Cardiac ventricle fibroblast (primary cell): Measurements from ENCODE around the genes ARPC1A and ZNF3.

GRCh38 chr7:99325674-99326213, at the start of gene ARPC1A:
Gene ARPC1A, plus strand, starts transcription at chr7:99325898.
- RAMPAGE, long total RNA, result start-site peak on the plus strand at chr7:99325919-99325930, 192 and 101 reads in 2 replicates

DNA sequence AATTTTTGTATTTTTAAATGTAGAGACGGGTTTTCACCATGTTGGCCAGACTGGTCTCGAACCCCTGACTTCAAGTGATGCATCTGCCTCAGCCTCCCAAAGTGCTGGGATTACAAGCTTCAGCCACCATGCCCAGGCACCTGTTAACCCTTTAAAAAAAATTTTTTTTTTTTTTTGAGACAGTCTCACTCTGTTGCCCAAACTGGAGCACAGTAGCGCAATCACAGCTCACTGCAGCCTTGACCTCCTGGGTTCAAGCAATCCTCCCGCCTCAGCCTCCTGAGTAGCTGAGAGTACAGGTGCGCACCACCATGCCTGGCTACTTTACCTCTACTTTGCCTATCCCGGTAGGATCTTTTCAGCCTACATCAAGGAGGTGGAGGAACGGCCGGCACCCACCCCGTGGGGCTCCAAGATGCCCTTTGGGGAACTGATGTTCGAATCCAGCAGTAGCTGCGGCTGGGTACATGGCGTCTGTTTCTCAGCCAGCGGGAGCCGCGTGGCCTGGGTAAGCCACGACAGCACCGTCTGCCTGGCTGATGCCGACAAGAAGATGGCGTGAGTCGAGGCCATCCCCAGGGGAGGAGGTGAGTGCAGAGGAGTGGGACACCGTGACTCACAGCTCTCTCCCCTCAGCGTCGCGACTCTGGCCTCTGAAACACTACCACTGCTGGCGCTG, 16.2 kb downstream of the ARPC1B start:
- RAMPAGE, long total RNA, result no peak

GRCh38 chr7:99398439-99398836, 10.0 kb downstream of the PDAP1 start:
- RAMPAGE, long total RNA, result no peak

- RAMPAGE, long total RNA, result no peak
Observed at GRCh38 chr7:99403281-99403778, 5.1 kb downstream of the PDAP1 start.

DNA sequence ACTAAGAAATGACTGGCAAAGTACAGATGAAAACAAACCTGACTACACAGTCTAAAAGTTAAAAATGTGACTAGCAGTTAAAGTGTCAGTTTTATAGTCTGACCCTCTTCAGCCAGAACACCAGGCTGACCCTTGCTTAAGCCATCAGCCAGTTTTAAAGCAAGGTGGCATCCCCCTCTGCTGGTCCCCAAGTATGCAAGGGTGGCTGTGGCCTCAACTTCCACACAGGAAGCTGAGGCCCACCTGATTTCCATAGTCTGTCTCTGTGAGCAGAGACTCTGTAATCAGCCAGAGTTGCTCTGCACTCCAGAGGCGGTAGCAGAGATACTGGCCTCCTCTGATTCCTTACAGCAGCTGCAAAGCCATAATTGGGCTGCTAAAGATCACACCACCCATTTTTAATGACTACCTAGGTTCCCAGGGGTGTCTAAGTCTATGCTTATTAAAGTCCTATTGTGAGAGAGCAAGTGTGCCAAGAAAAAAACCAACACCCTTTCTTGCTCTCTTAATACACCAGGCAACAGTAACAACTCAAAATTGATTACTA, 1.9 kb downstream of the PDAP1 start:
- RAMPAGE, long total RNA, result no peak

- RAMPAGE, long total RNA, result no peak
Observed at GRCh38 chr7:99409598-99410301, 981 bp downstream of the BUD31 start.

GRCh38 chr7:99455683-99456904, 9.9 kb downstream of the ATP5MF start:
- RAMPAGE, long total RNA, result no peak

DNA sequence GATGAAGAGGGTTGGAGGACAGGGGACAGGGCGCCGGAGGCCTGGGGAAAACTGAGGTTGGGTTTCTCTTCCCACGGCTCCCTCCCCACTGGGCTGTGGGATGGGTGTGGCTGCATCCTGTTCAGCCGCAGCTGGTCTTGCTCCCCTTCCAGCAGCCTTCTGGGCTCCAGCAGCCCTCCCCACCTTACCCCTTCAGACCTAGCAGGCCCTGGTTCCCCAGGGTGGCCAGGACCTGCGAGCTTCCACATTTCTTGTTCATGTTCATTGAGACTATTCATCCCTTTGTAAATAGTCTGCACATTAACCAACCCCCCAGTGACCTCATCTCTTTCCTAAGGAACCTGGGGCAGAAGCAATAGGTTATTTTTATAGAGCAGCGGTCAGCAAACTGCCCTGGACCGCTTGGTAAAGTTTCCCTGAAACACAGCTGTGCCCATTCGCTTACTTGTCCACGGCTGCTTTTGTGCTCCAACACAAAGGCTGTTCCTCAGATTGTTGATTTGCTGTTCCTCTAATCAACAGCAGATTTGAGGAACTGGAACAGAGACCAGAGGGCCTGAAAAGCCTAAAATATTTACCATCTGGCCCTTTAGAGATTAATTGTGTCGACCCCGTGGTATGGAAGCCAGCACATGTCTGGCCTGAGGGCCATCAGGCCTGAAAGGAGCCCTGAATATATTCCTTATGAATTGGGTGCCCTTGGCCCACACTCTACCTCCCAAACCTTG, 6.3 kb downstream of the ZNF789 start:
- RAMPAGE, long total RNA, result no peak

- RAMPAGE, long total RNA, result no peak
Observed at GRCh38 chr7:99490592-99491634, 9.2 kb downstream of the ZNF394 start.

- RAMPAGE, long total RNA, result no peak
Observed at GRCh38 chr7:99650425-99651090, 29.2 kb downstream of the CYP3A5 start.

DNA sequence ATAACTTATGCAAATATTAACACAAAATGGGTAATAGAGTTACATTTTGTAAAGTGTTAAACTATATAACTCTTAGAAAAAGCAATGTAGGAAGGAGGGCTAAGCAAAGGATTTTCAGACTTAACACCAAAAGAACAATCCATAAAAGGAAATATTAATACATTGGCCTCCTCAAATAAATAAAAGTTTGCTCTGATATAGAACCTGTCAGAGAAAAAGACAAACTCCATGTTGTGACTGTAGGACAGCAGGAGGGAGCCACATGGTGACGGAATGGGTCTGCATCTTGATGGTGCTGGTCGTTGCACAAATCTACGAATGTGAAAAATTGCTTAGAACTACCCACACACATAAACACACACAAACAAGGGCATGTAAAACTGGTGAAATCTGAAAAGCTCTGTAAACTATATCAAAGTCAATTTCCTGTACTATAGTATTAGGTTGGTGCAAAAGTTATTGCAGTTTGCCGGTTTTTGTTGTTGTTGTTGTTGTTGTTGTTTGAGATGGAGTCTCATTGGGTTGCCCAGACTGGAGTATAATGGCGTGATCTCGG, 8.2 kb downstream of the CYP3A5 start:
- RAMPAGE, long total RNA, result no peak

GRCh38 chr7:99694117-99695042, 14.6 kb upstream of the CYP3A5 start:
- RAMPAGE, long total RNA, result no peak

DNA sequence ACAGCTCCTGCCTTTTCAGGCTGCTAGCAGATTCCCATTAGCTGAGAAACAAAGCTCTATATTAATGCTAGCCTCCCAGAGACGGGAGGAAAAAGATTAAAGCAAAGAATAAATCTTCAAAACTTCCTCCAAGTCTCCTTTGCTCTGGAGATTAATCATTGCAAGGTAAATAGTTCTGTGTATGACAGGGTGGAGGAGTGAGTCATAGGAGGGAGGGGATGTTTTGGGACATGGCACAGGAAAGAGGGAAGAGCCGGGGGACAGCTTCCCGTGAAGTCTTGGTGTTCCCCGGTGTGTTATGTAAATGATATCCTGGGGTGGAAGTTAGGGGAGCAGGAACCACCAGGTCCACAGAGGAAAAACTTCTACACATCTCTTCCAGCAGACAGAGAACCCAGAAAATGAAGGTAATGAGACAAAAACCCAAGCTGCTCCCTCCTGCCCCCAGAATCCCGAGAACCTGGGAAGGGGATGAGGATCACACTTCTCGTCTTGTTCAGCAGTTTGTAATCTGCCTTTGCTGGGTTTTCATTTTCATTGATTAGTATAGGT, 19.4 kb upstream of the CYP3A5 start:
- RAMPAGE, long total RNA, result no peak

- RAMPAGE, long total RNA, result no peak
Observed at GRCh38 chr7:99772405-99773163, 11.4 kb downstream of the CYP3A4 start.

- RAMPAGE, long total RNA, result no peak
Observed at GRCh38 chr7:99791808-99792109, 7.8 kb upstream of the CYP3A4 start.

DNA sequence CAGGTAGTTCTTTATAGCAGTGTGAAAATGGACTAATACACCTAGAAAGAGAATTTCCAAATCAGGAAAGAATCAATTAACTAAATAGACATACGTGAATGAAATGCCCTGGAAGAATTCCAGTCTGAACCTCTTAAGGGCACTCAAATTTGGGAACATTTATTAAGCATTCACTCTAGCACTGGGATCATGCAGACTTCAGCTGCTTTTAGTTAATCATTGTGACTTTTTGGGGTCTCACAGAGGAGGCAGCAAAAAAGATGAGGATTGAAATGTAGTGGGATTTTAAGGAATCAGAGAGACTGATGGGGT, 5.0 kb downstream of the CYP3A43 start:
- RAMPAGE, long total RNA, result no peak

DNA sequence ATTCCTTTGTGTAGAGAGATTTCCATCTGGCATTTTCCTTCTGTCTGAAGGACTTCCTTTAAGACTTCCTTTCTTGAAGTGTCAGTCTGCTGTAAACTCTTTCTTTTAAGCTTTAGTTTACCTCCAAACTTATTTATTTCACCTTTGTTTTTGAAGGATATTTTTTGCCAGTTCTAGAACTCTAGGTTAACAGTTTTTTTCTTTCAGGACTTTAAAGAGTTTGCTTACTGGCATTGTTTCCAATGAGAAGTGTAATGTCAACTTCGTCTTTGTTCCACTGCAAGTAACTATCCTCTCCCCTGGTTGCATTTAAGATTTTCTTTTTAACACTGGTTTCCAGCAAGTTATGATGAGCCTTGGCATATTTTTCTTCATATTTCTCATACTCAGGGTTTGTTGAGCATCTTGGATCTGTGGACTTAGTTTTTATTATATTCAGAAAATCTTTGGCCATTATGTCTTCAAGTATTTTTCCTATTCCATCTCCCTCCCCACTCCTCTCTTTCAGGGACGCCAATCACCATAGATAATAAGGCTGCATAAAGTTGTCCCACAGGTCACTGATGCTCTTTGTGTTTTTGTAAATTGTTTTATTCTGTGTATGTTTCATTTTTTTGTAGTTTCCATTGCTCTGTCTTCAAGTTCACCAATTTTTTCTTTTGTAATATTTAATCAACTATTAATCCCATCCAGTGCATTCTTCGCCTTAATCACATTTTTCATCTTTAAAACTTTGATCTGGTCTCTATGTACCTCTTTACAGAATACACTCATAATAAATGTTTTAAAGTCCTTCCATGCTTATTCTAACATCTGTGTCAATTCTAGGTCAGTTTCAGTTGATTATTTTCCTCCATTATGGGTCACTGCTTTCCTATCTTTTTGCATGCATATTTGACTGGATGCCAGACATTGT, 18.5 kb downstream of the TRIM4 start:
- RAMPAGE, long total RNA, result no peak

DNA sequence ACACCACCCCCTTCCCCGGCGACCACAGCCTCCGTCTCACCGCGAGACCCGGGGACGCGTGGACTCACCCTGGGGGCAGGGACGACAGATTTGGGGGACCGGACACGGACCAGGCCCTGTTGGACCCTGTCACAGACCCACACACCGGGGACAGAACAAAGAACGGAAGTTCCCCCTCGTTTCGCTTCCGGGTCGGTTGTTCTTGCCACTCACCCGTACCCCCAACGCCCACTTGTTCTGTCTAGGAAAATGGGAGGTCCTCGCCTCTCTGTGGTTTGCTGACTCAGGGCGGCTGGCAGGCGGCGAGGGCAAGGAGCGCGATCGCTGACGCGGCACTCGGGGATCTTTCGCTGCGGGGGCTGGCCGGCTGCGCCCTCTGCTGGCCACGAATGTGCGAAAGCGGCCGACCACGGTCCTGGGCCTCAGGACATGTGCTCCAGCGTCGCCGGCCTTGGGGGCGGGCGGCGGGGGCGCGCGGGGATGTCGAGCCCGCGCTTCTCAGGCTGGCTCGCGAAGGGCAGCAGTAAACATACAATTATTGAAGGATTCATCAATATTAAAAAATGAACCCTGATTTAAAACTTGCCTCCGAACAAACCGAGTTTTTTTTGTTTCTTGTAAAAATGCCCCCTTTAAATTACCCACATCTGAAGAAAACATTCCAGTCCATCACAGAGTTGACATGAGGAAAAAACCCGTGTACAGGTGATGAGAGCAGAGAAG, at the start of gene ZNF3:
Gene ZNF3 (minus strand): TSS at position 157 of the 723 bp plus-strand sequence.
- RAMPAGE, long total RNA, result no peak

GRCh38 chr7:100091818-100092714, 3.3 kb downstream of the COPS6 start:
- RAMPAGE, long total RNA, result no peak

GRCh38 chr7:100093487-100094521, 5.0 kb downstream of the COPS6 start:
- RAMPAGE, long total RNA, result no peak